ENCODE results near the gene GPR143.

DNA sequence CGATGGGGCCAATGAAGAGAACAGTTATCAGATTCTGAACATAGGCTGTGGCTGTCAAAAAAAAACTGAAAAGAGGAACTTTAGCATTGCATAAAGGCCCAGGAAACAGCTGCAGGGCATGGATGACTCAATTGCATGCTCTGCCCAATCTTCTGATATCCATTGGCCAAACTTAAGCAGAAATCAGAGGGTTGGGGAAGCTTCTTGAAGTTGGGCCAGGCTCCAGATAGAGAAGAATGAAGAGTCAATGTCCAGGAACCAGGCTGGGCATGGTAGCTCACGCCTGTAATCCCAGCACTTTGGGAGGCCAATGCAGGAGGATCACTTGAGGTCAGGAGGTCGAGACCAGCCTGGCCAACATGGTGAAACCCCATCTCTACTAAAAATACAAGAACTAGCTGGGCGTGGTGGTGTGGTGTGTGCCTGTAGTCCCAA, 1222.5 kb upstream of the PRKX start:
- RRBS: no CpG with 5 or more reads among the region's 4 CpGs

DNA sequence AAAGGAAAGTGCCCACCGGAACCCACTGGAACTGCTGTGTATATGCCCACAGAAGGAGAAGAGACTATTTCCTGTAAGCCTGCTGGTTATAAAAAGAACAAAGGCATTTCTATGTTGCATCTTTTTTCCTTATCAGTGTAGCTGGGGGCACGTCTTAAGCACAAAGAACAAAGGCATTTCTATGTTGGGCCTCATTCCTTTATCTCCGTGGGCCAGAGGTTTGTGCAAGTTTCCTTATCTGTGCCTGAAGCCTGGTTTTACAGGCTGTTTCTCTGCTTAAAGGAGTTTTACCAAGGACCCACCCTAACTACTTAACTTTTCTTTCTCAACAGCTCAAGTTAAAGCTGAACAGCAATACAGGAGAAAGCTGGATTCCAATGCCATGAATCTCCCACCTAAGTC, 1176.6 kb downstream of the NLGN4X start:
- RRBS: no CpG with 5 or more reads among the region's 3 CpGs

GRCh38 chrX:5648761-5649361, 579.8 kb downstream of the NLGN4X start:
- RRBS: no CpG with 5 or more reads among the region's 10 CpGs

DNA sequence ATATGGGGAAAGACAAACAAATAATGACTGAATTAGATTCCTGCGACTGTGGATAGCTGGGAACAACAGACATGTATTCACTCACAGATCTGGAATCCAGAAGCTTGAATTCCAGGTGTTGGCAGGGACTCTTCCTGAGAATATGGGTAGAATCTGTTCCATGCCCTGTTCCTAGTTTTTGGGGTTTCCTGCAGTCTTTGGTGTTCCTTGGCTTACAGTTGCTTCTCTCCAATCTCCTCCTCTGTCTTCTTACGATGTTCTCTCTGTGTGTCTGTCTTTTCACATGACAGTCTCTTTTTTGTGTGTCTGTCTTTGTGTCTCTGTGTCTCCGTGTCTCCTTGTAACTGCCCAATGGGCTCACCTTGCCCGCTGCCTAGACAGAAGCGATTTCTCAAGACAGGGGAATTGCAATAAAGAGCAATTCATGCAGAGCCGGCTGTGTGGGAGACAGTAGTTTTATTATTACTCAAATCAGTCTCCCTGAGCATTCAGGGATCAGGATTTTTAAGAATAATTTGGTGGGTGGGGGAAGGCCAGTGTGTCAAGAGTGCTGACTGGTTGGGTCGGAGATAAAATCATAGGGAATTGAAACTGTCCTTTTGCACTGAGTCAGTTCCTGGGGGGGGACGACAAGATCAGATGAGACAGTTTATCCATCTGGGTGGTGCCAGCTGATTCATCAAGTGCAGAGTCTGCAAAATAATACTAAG, 502.7 kb downstream of the NLGN4X start:
- RRBS: no CpG with 5 or more reads among the region's 8 CpGs

- RRBS: no CpG with 5 or more reads among the region's 3 CpGs
Measured at GRCh38 chrX:6609042-6609403, 74.1 kb upstream of the VCX3A start.

DNA sequence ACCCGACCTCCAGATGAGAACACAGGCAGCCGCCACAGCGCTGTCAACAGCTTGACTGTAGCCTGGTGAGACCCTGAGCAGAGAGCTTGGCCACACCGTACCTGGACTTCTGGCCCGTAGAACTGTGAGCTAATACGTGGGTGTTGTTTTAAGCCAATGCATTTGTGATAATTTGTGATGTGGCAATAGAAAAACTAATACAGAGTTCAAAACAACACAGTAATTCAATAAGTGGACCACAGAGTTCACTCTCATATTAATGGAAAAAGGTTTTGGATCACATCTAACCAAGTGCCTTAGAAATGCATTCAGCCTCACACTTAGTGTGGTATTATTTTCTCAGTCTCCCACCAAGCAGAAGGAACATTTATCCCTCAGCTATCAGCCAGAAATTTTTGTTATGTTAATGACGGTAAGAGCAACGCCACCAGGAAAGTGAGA, 96.5 kb upstream of the TBL1X start:
- RRBS: no CpG with 5 or more reads among the region's 8 CpGs

DNA sequence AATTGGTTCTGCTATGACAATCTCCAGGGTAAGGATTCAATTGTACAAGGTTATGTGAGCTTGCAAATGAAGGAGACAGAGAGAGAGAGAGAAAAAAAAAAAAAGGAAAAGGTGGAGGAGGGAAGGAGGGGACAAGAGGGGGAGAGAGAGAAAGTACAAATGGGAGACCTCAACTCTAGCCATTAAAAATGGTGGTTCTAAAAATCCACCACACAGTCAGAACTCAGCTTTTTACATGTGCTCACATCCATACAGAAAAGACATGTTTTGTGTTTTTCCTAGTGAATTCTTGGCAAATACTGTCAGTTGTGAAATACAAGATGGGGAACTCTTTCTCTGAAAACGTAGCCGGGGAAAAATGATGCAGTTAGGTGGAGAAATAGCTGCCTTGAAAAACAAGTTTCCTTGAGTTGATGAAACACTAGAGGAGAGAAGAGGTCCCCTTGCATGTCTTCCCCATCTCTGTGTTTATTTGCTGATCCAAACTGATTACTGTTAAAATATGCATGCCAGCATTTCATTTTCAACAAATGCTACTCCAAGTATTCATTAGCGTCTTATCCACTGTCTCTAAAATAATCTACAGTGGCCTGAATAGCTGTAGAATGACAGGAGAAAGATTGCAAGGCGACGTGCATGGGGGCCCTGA, 48.3 kb upstream of the TBL1X start:
- RRBS: no CpG with 5 or more reads among the region's 5 CpGs

GRCh38 chrX:9462821-9463520, 1.9 kb upstream of the TBL1X start:
- RRBS: no CpG with 5 or more reads among the region's 16 CpGs

- RRBS: no CpG with 5 or more reads among the region's 9 CpGs
Measured at GRCh38 chrX:9644312-9644827, 121.3 kb downstream of the GPR143 start.

GRCh38 chrX:9662546-9662743, 103.2 kb downstream of the GPR143 start:
- RRBS: no CpG with 5 or more reads among the region's 2 CpGs

- RRBS: no CpG with 5 or more reads among the region's 33 CpGs
Measured at GRCh38 chrX:9718164-9719398, 47.1 kb downstream of the GPR143 start.

GRCh38 chrX:9765179-9766065, at the start of gene GPR143:
Gene GPR143, minus strand, starts transcription at chrX:9765847.
- RRBS: 24% methylated on average over 19 of the region's 85 CpGs

- RRBS: no CpG with 5 or more reads among the region's 13 CpGs
Measured at GRCh38 chrX:10098098-10098803, 58.5 kb upstream of the CLCN4 start.

- RRBS: no CpG with 5 or more reads among the region's 11 CpGs
Measured at GRCh38 chrX:10106589-10107290, 50.0 kb upstream of the CLCN4 start.

DNA sequence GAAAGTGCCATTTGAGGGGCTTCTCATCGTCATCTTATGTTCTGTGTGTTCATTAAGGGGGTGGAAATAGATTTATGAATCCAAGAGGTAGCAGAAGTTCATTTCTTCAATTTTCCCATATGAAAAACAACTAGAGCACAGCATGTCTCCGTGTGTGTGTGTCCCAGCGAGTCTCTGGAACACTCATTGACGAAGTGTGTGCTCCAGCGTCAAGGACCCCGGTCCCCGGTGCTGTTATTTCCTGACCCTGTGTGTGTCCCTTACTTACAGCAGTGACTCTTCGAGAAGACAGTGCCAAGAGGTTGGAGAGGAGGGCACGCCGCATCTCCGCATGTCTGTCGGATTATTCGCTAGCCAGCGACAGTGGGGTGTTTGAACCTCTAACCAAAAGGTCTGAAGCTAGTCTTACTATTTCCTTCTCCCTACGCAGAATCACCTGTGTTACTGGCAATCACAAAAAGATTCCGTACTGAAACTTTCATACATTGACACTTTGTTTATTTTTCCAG, 34.4 kb upstream of the CLCN4 start:
- RRBS: no CpG with 5 or more reads among the region's 16 CpGs

- RRBS: no CpG with 5 or more reads among the region's 21 CpGs
Measured at GRCh38 chrX:10142092-10142595, 14.6 kb upstream of the CLCN4 start.

DNA sequence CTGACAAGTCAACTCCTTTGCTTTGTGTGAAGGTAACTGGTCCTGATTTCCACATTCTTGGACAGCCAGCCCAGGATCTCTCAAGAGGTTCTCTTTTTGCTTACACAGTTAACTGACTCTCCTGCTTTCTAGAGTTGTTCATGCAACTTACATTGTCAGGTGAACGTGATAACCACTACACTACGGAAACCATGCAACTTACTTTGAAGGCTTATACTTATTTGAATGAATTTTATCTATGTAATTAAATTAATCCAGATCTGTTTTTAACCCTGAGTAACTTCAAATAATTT, 128.8 kb downstream of the CLCN4 start:
- RRBS: no CpG with 5 or more reads among the region's 2 CpGs

GRCh38 chrX:10517950-10518416, 102.4 kb downstream of the MID1 start:
- RRBS: no CpG with 5 or more reads among the region's 3 CpGs

- RRBS: no CpG with 5 or more reads among the region's 3 CpGs
Measured at GRCh38 chrX:10633661-10634083, 13.3 kb upstream of the MID1 start.

DNA sequence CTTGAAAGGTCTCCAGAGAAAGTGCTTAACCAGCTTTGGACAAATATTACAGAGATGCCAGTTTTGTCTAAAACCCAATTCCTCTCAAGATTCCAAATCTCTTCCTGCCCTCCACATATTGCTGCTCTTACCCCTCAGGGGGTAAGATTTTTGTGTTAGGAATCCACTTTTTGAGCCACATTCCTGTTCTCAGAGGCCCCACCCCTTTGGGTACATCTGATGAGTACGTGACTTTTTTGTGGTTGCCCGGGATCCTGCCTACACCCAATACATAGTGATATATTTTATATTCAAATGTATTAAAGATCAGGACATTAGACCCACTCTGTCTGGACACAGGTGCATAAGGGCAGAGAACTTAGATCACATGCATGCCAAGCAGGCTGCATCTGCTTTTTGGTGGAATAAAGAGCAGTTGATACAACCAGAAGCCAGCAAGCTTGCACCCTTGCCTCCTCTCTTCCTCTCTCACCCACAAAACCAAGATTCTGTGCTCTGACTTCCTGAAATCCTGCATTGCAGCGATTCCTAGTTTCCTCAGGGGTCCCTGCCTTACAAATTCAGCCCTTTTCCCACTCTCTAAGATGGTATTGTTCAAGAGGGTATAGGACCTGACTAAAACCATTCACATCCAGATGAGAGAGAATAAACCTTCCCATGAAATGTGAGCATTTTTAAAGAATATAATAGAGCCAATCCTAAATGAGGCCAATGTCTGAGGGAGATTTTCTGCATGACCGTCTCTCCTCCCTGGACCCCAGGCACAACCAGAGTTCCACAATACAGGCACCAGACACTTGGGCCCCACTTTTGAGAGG, 2.2 kb downstream of the AMELX start:
- RRBS: no CpG with 5 or more reads among the region's 4 CpGs